Psoas muscle (tissue), 2 donors: ENCODE results near the gene MRPS25.

DNA sequence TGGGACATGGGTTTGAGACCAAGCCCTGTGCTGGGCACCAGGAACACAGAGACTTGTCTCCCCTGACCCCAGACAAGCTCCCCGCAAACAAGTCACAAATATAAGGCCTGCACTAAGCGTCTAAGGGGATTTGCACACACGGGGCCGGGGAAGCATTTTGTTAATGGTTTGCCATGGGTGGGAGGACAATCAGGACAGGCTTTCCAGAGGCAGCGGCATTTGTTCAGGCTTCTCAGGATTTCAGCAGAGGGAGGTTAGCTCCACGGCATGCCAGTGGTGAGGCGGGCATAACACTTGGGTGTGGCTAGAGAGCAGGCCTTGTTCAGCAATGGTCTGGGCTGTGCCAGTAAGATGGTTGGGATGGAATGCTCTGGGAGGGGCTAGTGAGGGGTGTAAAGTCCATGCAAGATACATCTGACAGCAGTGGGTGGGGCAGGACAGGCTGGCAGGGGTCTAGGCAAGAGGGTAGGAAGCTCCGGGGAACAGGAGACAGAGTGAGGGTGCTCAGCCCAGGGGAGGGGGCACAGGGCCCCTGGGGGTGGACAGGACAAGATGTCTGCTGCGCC is 8.3 kb downstream of the TMEM43 start:
- PRO-cap, 2 experiments, result no peak in any of the 2 experiments

- PRO-cap, 2 experiments, result no peak in any of the 2 experiments
Measured at GRCh38 chr3:14134174-14135033, 9.6 kb downstream of the TMEM43 start.

- PRO-cap, 2 experiments, result no peak in any of the 2 experiments
Measured at GRCh38 chr3:14224720-14225977, 46.5 kb downstream of the LSM3 start.

DNA sequence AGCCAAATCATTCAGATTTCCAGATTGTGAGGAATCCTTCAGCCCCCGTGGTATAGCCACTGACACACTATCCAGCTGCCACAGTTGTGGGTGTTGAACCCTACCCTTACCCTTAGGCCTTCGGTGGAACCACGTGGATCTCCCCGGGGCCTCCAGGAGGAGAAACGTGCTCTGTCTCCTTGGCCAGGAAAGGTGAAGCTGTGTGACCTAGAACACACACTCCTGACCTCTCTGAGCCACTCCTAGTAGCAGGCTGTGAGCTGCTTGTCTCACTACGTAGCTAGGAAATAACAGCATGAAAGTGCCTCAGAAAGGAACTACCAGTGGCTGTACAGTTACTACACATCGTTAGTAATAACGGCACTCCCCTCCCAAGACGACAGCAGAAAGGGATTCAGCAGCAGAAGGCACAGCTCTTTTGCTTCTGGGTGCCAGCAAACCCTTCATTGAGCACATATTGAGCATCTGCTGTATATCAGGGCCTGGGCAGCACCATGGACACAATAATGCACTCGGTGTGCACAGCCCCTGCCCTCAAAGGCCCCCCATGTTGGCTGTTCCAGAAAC is 36.1 kb upstream of the SLC6A6 start:
- PRO-cap, 2 experiments, result no peak in any of the 2 experiments

GRCh38 chr3:14403573-14403939 is 1.1 kb downstream of the SLC6A6 start:
- PRO-cap, 2 experiments, result peak in 2 of 2 experiments; most common minus-strand start chr3:14403897 (in 2)

- PRO-cap, 2 experiments, result no peak in any of the 2 experiments
Measured at GRCh38 chr3:14415265-14415856, 13.0 kb downstream of the SLC6A6 start.

GRCh38 chr3:14434118-14435276 is 32.1 kb downstream of the SLC6A6 start:
- PRO-cap, 2 experiments, result peak in 1 of 2 experiments; most common minus-strand start chr3:14434763 (in 1)

DNA sequence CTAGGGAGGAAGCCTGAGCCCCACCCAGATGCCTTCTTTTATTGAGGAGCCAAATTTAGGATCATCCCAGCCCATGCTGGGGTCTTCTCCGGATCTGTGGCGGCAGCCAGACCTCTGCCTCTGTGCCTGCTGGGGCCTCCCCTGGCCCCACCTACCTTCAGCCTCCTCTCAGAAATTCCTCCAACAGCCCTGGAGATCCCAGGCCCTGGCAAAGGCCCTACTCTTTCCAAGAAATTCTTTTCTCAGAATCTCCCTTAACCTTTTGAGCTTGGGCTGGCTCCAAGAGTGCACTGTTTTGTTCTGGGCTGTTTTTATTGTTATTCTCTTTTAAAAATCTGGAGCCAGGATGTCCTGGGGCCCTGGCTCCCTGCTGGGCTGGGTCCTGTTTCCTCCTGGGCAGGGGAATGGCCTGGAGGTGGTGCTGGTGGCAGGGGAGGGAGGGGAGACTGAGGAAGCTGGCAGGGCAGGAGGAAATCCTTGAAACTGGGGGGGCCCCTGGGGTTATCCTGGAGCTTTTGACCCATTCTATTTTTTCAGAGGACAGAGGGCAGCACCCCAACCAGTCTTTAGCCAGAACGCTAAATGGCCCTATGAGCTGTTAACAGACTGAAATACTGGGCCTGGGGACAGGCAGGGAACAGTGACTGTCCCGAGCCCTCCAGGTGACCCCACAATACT is 57.7 kb downstream of the GRIP2 start:
- PRO-cap, 2 experiments, result no peak in any of the 2 experiments

GRCh38 chr3:14484810-14485585 is 55.1 kb downstream of the GRIP2 start:
- PRO-cap, 2 experiments, result no peak in any of the 2 experiments

GRCh38 chr3:14486263-14486722 is 53.8 kb downstream of the GRIP2 start:
- PRO-cap, 2 experiments, result no peak in any of the 2 experiments

GRCh38 chr3:14804216-14804685 is 14.5 kb upstream of the FGD5 start:
- PRO-cap, 2 experiments, result no peak in any of the 2 experiments

DNA sequence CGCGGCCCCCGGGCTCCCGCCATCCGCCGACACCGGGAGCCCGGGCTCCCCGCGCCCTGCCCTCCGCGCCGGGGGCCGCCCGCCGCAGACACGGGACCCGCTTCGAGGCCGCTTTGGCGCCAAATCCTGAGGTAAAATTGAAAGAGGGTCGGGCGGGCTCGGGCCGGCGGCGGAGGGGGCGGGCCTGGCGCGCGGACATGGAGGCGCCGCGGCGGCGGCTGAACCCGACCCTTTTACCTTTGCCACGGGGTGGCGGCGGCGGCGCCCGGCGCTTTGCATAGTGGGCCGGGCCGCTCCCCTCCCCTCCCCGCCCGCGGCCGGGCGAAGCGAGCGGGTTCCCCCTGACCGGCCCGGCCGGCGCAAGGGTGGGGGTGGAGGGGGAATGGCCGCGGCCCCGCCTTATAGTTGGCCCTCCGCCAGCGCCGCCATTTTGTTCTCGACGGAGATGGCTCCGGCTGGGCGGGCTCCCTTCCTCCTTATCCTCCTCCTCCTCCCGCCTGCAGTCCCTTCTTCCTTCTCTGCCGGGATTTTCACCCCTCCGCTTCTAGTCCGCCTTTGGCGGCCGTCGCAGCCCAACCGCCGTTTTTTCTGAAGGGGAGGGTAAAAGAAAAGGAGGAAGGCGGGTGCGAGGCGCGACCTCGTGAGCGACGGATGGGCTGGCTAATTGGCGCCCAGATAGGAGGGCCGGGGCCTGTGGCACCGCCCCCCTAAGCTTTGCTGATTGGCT is 556 bp downstream of the NR2C2 start:
- PRO-cap, 2 experiments, result peak in 2 of 2 experiments; most common plus-strand start position 433 of the sequence (in 2); most common minus-strand start position 199 of the sequence (in 2)

DNA sequence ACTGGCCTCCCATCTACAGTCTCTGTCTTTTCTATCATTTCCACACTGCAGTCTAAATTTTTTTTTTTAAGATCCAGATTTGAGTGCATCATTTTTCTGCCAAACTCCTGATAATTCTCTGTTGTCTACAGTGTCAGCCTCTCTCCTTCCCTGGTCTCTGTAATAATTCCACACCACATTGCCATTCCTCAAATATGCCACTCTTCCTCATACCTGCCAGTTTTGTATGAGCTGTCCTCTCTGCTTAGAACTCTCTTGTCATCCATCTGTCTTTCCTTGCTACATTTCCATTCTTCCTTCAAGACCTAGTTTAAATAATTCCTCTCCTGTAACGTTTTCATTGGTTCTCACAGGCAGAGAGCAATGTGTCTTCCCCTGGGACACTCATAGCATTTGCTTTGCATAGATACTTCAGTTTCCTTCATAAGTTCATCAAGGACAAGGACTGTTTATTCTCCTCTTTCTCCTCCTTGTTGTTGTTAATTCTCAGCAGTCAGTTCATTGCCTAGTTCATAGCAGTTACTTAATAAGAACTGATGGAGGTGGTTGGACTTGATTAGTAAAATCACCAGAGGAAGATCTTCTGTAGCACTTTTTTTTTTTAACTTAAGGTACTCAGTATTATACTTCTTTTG is 10.5 kb downstream of the NR2C2 start:
- PRO-cap, 2 experiments, result no peak in any of the 2 experiments

DNA sequence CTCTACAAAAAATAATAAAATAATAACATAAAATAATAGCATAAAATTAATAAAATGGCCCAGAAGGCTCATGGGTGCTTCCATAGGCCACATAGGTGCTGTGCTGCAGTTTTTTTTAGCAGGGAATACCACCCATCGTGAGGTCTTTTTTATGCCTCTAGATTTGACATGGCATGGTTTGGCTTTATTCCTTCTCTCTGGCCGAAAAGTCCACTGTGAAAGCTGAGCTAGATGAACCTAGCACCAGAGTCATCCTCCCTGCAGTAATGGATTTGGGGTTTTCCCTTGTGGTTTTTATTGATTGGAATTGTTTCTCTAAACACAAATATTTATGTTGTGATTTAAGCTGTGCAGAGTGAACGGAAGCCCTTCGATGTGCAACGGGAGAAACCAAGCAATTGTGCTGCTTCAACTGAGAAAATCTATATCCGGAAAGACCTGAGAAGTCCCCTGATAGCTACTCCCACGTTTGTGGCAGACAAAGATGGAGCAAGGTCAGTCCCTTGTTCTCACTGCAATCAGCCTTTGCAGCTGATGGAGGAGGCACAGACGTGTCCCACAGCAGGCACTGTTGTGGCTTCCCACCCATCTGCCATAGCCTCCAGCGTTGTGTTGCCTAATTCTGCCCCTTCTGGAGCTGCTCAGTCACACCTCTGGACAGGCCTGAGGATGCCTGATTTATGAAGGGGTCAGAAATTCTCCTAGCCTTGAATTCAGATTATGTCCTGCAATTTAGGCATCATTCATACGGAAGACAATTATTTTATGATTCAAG is 42.1 kb downstream of the MRPS25 start:
- PRO-cap, 2 experiments, result no peak in any of the 2 experiments

DNA sequence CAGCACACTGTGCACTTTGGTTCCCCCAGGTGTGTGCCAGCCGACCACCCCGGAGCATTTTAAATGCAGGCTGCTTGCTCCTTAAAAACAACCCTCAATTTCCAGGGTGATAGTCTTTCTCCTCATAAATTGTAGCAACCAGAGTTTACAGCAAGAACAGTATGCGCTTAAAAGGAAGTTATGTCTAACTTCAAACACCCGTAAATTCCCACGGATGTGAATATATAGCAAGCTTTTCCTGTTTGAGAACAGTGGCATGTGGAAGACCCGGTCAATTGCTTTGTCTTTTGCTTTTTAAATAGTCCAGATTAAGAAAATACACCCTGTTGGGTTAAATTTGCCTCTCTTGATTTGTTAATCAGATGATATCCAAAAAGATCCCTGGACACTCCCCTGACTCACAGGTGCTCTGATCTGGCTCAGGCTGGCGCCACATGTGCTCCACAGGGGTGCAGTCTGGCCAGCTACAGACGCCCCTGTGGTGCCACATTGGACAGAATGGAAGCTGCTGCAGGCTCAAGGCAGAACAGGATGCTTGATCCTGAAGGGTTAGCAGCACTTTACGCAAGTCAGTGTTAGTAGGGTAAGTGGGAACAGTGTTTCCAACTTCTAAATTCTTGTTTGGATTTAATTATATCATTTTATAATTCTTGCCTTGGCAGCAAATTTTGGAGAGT is 20.7 kb downstream of the MRPS25 start:
- PRO-cap, 2 experiments, result no peak in any of the 2 experiments

DNA sequence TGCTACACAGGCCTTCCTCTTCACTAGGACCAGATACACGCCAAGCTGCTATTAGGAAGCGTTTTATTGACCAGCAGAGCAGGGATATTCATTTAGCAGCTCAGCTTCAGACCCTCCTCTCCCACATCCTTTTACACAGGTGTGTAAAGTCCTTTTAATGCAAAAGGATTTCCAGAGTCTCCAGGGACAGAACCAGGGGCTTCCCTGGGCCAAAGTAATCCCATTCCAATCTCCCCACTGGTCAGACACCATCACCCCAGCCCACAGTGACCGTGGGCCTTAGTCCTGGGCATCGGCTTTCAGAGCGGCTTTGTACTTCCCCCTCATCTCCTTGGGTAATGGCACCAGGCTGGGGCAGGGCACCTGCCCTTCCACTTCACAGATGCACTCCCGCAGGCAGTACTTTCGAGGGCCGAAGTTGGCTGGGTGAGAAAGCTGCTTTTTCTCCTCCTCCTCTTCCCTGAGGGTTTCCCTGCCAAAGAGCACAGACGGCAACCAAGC is 12.9 kb downstream of the MRPS25 start:
- PRO-cap, 2 experiments, result no peak in any of the 2 experiments

GRCh38 chr3:15064696-15065629 is at the start of gene MRPS25:
Gene MRPS25, minus strand, starts transcription at chr3:15065315.
- PRO-cap, 2 experiments, result peak in 2 of 2 experiments; most common plus-strand start chr3:15065385 (in 1); most common minus-strand start chr3:15065289 (in 1)

DNA sequence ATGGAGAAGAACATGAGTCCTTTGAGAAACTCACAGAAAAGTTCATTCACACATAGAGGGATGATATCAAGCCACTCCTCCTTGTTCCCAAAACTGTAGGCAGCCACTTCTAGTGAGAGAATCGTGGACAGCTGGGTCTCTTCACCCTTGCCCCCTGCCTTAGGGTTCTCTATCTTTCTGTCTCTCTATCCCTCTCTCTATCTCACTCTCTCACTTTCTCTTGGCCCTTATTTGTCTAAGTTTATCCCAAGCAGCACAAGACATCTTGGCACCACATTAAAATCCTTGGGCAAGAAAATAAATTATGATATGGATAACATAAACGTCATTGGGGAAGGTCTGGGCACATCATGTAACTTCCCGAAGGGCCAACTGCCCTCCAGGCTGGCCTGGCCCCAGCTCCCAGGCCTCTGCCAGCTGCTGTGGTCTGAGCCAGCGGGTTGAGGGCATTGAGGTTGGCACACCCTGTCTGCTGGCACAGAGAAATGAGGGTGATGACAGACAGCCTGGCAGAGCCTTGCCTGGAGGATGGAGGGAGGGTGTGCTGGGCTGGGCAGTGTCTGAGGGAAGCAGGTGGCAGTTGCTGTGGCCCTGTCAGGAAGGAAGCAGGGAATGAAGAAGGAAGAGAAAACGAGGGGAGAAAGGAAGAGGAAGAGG is 3.2 kb upstream of the RBSN start:
- PRO-cap, 2 experiments, result peak in 2 of 2 experiments; most common plus-strand start position 579 of the sequence (in 2)

GRCh38 chr3:15186547-15186945 is 19.5 kb upstream of the CAPN7 start:
- PRO-cap, 2 experiments, result no peak in any of the 2 experiments

DNA sequence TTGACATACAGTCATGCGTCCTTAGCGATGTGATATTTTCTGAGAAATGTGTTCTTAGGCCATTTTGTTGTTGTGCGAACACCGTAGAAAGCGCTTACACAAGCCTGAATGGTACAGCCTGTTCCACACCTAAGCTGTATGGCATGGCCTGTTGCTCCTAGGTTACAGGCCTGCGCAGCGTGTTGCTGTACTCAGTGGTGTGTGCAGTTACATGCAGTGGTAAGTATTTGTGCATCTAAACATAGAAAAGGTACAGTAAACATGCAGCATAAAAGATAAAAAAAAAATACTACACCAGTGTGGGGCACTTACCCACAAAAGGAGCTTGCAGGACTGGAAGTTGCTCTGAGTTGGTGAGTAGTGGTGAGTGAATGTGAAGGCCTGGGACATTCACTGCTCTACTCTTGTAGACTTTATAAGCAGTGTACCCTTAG is 993 bp downstream of the CAPN7 start:
- PRO-cap, 2 experiments, result no peak in any of the 2 experiments